SP-49 (cell line): ENCODE measurements around the genes SGCA, TMEM92 and SPATA20.

DNA sequence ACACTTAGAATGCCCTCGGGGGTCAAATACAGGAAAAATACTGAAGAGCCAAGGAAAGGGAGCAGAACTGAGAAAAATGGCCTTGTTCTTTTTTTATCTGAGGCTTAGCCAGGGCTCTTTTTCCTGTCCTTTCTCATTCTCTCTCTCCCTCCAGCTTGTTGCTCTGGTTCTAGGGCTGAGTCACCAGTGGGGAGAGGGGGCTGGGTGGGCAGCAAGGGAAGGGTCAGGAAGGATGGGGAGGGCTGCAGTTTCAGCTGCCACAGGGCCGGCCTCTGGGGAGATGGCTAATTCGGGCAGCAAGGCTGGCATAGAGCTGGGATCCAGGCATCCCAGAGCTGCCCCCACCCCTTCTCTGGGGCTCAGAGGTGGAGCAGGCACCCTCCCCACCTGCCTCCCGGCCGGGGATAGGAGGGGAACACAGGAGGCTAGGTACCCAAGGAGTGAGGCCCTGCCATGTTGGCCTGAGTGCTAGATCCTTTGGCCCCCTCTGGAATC, 3.9 kb downstream of the ITGA3 start:
- PRO-cap = no peak

DNA sequence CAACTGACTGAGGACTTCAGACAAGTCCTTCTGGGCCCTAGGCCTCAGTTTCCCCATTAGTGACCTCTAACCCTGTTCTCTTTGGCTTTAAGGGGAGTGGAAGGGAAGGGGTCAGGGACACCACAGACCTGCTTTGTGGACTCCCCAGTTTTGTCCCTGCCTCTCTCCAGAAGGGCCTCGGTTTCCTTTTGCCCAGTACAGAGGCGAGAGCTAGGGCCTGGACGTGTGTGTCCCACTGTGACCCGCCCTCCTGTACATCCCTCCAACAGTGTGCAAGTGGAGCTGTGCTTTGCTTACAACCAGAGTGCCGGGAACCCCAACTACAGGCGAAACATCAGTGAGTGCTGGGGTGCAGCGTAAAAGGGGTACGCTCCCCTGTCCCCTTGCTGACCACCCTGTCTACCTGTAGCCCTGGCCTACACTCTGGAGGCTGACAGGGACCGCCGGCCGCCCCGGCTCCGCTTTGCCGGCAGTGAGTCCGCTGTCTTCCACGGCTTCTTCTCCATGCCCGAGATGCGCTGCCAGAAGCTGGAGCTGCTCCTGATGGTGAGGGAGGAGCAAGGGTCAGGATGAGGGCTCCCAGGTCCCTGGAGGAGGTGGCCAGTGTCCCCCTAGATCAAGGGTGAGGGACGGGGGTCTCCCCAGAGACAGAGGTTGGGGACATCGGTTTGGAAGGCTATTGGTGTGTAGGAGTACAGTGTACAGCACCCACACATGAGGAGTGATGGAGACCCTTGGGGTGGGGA, 19.5 kb downstream of the ITGA3 start:
- PRO-cap = no peak

DNA sequence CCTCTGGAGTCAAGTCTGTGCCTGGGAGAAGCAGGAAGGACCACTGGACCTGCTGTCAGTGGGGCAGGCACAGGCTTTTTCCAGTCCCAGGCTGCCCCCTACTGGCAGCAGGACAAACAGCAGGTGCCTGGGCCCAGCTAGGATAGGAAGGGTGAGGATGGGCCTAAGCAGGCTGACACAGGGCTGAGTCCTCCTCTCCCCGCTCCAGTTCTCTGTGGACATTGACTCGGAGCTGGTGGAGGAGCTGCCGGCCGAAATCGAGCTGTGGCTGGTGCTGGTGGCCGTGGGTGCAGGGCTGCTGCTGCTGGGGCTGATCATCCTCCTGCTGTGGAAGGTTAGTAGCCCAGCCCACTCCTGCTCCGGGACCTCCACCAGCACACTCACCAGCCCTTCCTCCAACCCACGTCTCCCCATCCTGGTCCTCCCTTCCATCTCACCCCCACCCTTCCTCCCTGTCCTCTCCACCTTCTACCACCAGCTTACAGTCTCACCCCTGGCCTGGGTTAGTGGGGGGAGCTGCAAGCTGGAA, 7.6 kb upstream of the PDK2 start:
- PRO-cap = no peak

DNA sequence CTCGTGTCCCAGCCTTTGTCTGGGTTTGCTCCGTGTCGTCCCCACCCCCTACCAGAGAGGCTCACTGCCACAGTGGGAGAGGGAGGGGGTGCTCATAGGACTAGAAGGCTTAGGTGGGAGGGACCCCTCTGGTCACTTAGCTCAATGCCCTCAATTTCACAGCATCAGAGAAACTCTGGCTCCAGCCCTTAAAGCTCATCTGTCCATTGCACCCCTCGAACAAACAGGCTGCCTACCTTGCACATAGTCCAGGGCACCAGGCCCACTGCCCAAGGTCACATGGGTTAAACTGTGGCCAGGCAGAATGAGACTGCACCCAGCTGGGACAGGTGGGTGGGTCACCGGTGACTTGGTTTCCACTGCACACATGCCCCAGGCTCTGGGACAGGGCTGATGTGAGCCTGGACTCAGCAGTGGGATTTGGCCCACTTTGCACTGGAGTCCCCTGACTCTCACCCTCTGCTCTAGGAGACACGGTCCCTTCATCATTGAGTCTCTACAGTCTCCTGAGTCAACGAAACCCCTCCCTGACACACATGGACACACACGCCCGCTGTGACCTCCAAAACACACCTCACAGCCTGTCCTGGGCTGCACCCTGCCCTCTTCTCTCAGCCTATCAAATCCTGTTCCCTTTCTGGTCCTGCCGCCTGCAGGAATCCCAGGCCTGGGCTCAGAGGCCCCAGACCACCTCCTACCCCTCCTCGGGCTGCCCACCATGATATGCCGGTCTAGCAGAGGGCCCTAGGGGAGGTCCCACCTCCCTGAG, 3.8 kb downstream of the PPP1R9B start:
- PRO-cap = unidirectional peak, plus-strand start at position 685 of the sequence

- PRO-cap = no peak
These were observed 497 bp downstream of the PPP1R9B start for GRCh38 chr17:50149710-50150650.

GRCh38 chr17:50151348-50151584, 789 bp upstream of the PPP1R9B start:
- PRO-cap = no peak

DNA sequence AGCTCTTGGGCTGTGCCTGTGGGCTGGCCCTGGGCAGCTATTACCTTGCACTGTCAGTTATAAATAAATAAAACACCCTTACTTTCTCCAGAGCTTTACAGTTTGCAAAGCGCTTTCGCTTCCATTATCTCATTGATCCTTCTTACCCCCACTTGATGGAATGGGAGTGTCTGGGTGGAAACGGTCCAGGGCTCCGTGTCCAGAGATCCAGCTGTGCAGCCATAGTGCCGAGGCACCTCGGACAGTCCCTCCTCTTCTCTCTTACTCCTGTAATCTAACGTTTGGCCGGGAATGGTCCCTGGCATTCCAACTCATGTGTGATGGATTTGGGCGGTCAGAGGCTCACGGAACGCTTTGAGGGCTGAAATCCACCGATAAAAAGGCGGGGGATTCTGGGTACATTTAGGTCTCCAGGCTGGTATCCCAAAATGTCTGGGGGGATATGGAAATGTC, 4.9 kb upstream of the SGCA start:
- PRO-cap = no peak

DNA sequence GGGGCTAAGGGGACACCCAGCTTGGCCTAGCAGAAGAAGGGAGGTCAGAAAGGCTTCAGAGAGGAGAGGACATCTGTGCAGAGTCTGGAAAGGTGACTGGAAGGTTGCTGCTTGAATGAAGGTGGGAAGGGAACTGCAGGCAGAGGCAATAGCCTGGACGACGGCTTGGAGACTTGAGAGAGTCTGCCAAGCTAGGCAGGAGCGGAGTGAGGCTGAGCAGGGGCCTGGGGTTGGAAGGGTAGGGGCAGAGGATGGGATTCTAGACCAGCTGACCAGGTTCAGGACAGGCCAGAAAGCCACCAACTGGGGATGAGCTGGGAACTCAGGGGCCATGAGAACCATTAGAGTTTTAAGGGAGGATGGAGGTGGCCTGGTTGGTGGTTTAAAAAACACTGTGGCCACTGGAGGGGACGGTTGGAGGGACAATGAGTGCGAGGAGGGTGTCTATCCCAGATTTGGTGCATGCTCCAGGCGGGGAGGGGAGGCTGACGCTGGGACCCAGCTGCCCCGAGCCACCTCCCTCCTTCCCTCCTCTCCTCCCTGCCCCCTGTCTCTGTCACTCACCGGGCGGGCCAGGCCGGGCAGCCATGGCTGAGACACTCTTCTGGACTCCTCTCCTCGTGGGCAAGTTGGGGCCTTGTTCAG, at the start of gene SGCA:
TSS of gene SGCA (plus strand) at position 552 of the 645 bp plus-strand sequence.
- PRO-cap = no peak

- PRO-cap = no peak
These were observed 4.1 kb downstream of the SGCA start for GRCh38 chr17:50169907-50170339.

DNA sequence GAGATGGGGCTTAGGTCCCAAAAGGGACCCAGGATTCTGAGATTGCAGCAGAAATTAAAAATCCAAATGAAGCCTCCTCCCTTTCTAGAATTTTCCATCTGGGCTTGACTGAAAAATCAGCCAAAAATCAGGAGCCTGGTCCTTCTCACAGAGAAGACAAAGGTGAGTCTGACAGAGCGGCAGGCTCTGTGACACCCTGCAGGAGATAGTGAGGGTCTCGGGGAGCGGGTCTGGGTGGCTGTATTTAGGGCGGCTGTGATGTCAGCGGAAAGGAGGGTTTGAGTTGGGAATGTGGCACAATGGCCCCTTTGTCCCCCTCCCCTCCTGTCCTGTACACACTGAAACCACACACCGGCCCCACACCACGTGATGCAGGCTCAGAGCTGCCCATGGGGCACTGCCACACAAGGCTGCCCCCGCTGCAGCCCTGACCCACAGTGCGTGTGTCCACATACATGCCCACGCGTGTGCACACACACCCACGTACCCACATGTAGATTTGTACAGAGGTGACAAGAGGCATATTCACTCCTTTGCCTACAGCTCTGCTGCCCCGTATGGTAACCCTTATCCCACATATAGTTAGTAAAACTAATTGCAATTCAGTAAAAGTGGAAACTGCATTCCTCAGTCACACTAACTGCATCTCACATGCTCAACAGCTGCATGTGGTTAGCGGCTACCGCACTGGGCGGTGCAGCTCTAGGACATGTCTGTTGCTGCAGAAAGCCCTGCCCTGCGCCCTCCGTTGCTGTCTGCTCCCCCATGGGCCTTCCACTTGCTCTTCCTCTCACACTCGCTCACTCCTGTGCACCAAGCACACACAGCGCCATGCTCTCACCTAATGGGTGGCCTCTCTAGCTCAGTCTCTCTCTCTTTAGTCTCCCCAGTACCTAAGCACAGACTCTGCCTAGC, 15.4 kb downstream of the SGCA start:
- PRO-cap = no peak

- PRO-cap = no peak
These were observed 1.5 kb downstream of the COL1A1 start for GRCh38 chr17:50199604-50200633.

- PRO-cap = no peak
These were observed 18.8 kb upstream of the COL1A1 start for GRCh38 chr17:50220157-50220634.

DNA sequence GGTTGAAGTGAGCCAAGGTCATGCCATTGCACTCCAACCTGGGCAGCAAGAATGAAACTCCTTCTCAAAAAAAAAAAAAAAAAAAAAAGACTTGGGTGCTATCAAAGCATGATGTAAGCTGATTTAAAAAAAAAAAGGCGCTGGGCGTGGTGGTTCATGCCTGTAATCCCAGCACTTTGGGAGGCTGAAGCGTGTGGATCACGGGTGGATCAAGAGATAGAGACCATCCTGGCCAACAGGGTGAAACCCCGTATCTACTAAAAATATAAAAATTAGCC, 20.2 kb upstream of the TMEM92 start:
- PRO-cap = no peak

GRCh38 chr17:50274227-50275010, at the start of gene TMEM92:
Gene TMEM92 (plus strand): TSS chr17:50274466.
- PRO-cap = no peak

GRCh38 chr17:50359895-50360673, 12.9 kb downstream of the MRPL27 start:
- PRO-cap = no peak

DNA sequence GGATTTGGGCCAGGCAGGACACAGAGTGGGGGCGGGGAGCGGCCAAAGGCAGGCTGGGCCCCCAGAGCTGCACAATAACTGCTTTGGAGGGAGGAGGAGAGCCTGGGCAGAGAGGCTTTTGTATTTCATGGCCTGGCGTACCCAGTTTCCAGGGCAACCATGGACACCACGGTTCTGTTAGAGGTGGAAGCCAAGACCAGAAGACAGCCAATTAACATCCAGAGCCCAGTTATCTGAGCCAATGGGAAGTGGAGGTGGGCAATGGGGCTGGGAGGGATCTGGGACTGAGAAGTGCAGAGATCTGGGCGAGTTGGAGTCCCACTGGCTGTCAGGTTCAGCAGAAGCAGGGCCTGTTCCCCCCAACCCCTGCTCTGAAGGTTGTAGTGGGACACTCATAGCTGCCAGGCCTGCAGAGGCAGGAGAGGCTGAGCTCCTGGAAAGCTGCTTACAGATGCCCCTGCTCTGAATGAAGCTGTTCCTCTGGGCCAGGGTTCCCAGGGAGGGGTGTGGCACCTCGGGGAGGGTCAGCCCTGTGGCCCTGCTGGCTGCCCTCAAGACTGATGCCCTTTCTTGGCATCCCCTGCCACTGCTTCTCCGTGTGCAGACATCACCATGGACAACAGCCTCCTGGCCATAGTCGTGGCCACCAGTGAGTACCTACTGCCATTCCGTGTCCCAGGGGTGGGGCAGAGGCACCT, 9.2 kb downstream of the MRPL27 start:
- PRO-cap = no peak

DNA sequence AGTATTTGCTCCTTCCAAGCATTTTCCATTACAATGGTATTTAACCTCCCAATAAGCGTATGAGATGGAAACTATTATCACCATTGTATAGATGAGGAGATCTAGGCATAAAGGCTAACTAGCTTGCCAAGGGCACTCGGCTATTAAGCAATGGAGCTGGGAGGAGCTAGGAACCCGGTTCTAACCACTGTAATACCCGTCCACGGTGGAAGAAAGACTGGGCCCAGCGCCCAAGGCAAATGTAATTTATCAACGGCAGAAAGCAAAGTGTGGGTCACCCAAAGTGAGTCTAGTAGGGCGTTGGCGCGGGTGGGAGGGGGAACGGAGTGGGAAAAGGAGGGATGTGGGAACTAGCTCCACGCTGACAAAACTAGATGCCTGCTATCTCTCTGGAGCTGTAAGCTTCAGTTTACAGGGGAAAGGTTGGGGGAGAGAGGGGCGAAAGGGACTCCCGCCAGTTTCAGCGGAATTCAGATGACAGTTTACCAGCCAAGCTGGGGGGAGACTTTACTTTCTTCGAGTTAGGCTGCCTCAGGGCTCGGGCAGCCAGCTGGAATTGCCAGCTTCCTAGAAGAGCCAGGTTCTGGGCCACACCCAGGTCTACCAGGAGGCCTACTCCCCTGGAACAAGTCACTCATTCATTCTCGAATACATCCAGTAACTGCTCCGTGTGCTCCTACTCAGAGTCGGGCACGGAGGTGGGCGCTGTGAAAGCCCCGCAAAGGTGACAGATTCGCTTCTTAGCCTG, 928 bp downstream of the LRRC59 start:
- PRO-cap = no peak

DNA sequence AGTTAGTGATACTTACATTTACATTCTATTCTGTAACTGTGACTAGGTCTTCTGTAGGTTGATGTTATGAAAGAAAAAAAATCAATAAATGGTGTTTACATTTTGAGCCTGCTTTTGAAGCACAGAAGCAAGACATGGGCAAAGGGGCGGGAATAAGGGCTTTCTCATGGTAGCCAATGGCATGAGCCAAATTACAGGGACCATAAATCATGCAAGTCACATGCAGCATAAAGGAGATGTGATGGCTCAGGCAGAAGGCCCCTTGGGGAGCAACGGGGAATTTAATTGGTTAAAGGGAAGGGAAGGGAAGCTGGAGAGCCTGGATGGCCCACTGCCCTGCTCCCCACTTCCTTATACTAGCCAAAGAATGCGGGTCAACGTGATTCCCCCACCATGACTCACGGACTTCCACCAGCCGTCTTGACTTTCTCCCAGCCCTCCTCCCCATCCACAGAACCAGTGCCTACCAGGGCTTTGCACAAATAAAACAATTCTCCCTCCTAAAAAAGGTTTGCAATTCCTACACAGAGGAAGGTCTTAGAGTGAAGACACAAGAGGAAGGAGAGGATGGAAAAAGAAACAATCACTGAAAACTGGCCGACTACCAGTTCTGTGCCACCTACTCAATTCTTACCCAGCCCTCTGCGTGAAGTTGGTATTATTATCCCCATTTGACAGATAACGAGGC, 2.2 kb upstream of the ACSF2 start:
- PRO-cap = no peak

- PRO-cap = no peak
These were observed 5.5 kb downstream of the MYCBPAP start for GRCh38 chr17:50513713-50514130.

- PRO-cap = no peak
These were observed at the start of gene SPATA20 for GRCh38 chr17:50546737-50547563. Gene SPATA20 (plus strand): TSS chr17:50547174.